LHCN-M2 (cell line): ENCODE data around the genes PPM1F and GGTLC2.

GRCh38 chr22:20436165-20436778, 1.4 kb downstream of the SCARF2 start:
- RAMPAGE, long total RNA: no peak

GRCh38 chr22:20438240-20438887, 739 bp upstream of the SCARF2 start:
- RAMPAGE, long total RNA: no peak

GRCh38 chr22:20464664-20465447, 27.2 kb upstream of the SCARF2 start:
- RAMPAGE, long total RNA: no peak

GRCh38 chr22:20553716-20554441, 46.5 kb downstream of the MED15 start:
- RAMPAGE, long total RNA: no peak

- RAMPAGE, long total RNA: no peak
These were observed 14.9 kb downstream of the PI4KA start for GRCh38 chr22:20843611-20844255.

- RAMPAGE, long total RNA: no peak
These were observed 23.5 kb upstream of the AIFM3 start for GRCh38 chr22:20943449-20944015.

DNA sequence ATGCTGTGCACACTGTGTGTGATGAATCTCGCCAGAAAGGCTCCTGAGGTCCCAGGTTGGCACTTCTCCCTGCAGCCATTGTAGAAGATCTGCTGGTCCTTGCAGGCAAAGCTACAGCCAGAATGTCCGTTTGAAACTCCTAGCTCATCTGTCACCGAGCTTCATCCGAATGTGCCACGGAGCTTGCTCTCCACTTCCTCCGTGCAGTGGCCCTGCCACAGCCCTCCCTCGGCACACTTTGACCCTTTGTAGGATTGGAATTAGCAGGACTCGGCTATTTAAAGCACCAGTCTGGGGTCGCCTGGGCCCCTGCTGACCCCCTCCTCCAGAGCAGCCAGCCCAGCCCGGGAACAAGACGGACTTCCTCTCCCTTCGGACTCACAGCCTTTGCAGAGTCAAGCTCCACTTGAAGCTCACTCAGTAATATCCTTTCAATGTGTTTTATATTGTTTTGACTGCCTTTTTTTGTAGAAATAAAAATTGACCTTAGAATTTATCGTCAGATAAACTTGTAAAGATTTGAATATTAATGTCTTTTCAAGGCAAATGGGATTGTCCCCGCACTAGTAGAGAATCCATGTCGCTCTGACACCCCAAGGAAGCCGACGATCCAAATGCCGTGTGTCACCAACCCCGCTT, 7.3 kb downstream of the YDJC start:
- RAMPAGE, long total RNA: no peak

DNA sequence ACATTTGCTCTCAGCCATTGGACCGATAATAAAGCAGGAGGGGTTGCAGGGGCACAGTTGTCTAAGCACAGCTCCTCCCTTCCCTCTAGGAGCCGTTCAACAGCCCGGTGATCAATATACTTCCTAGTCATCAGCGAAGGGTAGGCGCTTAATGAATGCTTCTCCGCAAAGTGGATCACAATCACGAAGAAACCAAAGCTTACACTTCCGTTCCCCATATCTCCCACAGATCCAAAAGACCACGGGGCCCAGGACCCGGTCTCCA, 9.2 kb downstream of the SDF2L1 start:
- RAMPAGE, long total RNA: no peak

- RAMPAGE, long total RNA: no peak
These were observed 8.1 kb upstream of the PPIL2 start for GRCh38 chr22:21657374-21658423.

DNA sequence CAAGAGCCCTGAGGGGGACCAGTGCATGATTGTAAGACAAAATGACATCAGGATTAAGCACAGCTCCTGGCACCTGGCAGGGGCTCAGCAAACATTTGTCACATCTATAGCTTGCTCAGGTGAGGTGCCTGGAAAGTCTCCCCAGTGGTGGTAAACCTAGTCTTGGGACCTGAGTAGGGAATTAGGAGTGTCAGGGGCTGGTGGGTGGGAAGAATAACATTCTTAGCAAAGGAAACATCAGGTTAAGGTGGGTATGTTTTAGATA, 1.0 kb downstream of the YPEL1 start:
- RAMPAGE, long total RNA: no peak

- RAMPAGE, long total RNA: no peak
These were observed 20.9 kb upstream of the YPEL1 start for GRCh38 chr22:21756462-21757023.

GRCh38 chr22:21798656-21799507, 63.3 kb upstream of the YPEL1 start:
- RAMPAGE, long total RNA: no peak

- RAMPAGE, long total RNA: start-site peak on the minus strand at chr22:21952823-21952855, 203 reads
These were observed at the start of gene PPM1F for GRCh38 chr22:21952637-21953272. Gene PPM1F (minus strand): TSS chr22:21952848.

DNA sequence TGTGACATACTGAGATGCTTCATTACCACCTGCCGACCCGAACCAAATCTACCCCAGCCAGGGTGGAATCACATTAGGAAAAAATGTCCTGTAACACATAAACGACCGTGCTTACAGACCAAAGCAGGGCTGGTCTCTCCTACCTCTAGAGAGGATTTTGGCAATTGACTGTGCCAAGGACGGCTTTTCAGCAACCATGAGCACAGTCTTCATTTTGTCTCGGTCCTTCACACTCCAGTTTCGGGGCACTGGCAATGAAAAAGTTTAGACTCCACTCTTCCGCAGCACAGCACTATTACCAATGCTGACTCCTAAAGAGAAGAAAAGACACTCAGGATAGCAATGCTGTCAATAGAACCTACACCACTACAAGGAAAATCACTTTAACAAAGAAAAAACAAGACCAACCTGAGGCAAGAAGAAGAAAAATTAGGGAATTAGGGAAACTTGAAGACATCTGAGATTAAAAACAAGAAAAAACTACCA, 7.0 kb downstream of the TOP3B start:
- RAMPAGE, long total RNA: no peak

- RAMPAGE, long total RNA: no peak
These were observed 116.4 kb upstream of the TOP3B start for GRCh38 chr22:22098938-22099483.

- RAMPAGE, long total RNA: no peak
These were observed 43.2 kb upstream of the VPREB1 start for GRCh38 chr22:22201161-22202069.

DNA sequence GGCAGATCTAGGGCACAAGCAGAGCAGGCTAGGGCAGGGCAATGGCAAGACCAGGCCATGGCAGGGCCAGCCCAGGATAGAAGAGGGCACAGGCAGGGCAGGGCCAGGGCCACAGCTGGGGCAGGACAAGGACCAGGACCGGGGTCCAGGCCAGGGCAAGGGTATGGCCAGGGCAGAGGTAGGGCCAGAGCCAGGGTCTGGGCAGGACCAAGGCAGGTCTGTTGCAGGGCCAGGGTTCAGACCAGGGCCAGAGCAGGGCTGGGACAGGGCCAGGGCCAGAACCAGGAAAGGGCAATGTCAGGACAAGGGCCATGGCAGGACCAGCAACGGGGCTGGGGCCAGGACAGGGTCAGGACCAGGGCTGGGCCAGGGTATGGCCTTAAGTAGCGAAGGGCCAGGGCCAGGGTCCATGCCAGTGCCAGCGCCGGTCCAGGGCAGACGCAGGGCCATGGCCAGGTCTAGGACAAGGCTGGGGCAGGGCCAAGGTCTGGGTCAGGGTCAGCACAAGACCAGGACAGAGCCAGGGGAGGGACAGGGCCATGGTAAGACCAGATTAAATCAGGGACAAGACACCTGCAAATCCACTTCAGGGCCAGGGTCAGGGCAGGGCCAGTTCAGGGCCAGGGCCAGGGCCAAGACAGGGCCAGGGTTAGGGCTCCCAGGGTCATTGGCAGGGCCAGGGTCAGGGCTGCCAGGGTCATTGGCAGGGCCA, 47.1 kb downstream of the VPREB1 start:
- RAMPAGE, long total RNA: no peak

- RAMPAGE, long total RNA: no peak
These were observed 58.1 kb downstream of the ZNF280B start for GRCh38 chr22:22450476-22450879.

GRCh38 chr22:22644444-22644762, at the start of gene GGTLC2:
Gene GGTLC2 (plus strand): TSS chr22:22644614.
- RAMPAGE, long total RNA: no peak

DNA sequence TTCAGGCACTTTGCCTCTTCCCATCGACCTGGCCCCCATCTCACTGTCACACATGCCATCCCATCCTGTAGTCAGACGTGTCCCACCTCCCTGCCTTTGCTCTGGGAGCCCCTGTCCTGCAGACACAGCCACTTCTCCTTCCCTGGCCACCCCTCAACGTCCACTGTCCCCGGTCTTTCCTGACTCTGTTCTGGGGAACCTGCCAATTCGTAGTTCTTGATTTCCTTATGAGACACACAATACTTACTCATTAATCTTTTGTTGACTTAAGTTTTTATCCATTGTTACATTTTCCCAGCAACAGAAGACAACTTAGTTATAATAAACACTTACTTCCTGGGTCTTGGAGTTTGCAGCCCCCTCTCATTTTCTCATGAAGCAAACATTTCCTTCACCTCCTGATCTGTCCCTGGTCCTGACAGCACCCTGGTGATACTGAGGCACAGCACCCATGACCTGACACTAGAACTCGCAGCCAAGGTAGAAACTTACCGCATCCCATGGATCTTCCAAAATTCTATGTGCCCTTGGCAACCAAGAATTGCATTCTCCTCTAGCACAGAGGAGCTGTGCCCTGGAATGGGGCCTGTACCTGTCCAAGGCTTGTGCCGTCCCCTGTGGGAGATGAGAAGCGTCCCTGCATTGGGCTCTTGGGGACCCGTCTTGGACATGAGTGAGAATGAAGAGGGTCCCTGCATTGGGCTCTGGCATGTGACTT, 66.9 kb downstream of the GGTLC2 start:
- RAMPAGE, long total RNA: no peak